Ovary (tissue), 7 donors: ENCODE measurements around a stretch of chr10.

GRCh38 chr10:70940769-70941144 lies 52.4 kb upstream of the PCBD1 start:
- PRO-cap, 7 experiments = no peak in any of the 7 experiments
- RAMPAGE, long total RNA, 2 experiments = no peak in any of the 2 experiments

- PRO-cap, 7 experiments = no peak in any of the 7 experiments
- RAMPAGE, long total RNA, 2 experiments = no peak in any of the 2 experiments
Measured at GRCh38 chr10:71234001-71234263, 21.6 kb downstream of the UNC5B start.

GRCh38 chr10:71300108-71300585 lies 18.9 kb upstream of the SLC29A3 start:
- PRO-cap, 7 experiments = no peak in any of the 7 experiments
- RAMPAGE, long total RNA, 2 experiments = no peak in any of the 2 experiments

DNA sequence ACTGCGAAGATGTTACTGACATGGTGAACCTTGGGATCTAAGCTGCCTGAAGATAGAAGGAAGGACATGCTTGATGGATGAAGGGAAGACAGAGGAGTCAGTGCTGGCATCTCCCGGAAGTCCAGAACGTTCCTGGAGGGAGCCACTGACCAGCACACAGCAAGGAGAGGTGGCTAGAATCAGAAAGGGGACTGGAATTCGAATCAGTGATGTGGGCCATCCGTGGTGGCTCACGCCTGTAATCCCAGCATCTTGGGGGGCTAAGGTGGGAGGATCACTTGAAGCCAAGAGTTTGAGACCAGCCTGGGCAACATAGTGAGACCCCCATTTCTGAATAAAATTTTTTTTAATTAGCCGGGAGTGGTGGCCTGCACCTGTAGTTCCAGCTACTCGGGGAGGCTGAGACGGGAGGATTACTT lies 5.3 kb upstream of the SLC29A3 start:
- PRO-cap, 7 experiments = peak in 2 of 7 experiments; most common plus-strand start position 124 of the sequence (in 2); most common minus-strand start position 134 of the sequence (in 2)
- RAMPAGE, long total RNA, 2 experiments = no peak in any of the 2 experiments

GRCh38 chr10:71473860-71474419 lies 77.2 kb downstream of the CDH23 start:
- PRO-cap, 7 experiments = no peak in any of the 7 experiments
- RAMPAGE, long total RNA, 2 experiments = no peak in any of the 2 experiments

GRCh38 chr10:71646031-71646804 lies 73.4 kb downstream of the C10orf105 start:
- PRO-cap, 7 experiments = no peak in any of the 7 experiments
- RAMPAGE, long total RNA, 2 experiments = no peak in any of the 2 experiments

DNA sequence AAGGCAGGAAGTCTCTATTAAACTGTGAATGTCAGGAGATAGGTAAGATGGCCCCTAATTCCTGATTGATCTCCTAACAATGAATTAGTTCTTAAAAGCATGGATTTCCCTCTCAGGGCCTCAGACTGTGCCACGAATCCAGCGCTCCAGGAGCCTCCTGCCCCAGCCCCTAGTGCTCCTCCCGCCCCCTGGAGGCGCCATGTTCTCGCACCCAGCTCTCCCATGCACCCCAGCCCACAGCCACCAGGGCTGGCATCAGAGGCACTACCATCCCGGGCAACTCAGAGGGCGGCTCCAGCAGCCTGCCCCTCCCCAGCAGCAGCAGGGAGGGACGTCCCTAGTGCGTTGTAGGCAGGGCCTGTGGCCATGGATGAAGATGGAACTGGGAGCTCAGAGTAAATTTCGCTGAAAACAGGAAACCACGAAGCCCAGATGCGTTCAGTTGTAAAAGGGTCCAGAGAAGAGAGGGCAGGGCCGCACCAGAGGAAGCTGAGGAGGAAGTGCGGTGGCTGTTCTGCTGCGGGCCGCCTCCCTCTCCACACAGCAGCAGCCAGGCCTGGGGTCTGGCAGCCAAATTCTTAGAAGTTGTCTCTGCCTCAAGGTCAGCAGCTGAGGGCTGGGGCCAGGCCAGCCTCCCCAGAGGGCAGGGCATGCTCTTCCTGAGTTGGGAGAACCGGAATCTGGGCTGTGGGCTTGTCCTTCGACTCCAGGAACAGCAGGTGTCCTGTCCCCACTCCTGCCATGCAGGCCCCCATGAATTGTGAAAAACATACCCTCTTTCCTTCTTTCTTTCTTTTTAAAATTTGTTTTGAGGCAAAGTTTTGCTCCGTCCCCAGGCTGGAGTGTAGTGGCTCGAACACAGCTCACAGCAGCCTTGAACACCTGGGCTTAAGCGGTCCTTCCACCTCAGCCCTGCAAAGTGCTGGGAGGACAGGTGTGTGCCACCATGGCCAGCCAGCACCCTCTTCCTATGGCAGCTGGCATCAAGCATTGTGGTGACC lies 24.5 kb downstream of the VSIR start:
- PRO-cap, 7 experiments = peak in 4 of 7 experiments; most common plus-strand start position 345 of the sequence (in 3); most common minus-strand start position 502 of the sequence (in 3)
- RAMPAGE, long total RNA, 2 experiments = no peak in any of the 2 experiments

GRCh38 chr10:71766433-71766677 lies 7.0 kb downstream of the VSIR start:
- PRO-cap, 7 experiments = no peak in any of the 7 experiments
- RAMPAGE, long total RNA, 2 experiments = no peak in any of the 2 experiments

DNA sequence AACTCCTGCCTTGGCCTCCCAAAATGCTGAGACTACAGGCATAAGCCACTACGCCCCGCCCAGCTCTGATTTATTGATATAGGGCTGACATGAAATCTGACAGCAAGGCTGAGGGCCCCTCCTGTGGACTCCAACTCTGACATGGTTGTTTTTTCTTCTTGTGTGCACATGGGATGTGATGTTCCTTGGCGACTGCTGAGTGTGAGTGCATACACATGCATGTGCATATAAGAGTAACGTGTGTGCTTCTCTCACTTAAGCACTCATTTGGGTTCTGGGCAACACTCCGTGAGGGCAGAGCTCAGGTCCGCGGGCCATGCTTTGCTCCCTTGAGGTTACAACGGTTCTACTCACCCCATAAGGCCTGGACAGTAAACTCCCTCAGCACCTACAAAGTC lies 33.5 kb upstream of the VSIR start:
- PRO-cap, 7 experiments = no peak in any of the 7 experiments
- RAMPAGE, long total RNA, 2 experiments = no peak in any of the 2 experiments

- PRO-cap, 7 experiments = no peak in any of the 7 experiments
- RAMPAGE, long total RNA, 2 experiments = no peak in any of the 2 experiments
Measured at GRCh38 chr10:71820167-71820679, 30.8 kb downstream of the PSAP start.

DNA sequence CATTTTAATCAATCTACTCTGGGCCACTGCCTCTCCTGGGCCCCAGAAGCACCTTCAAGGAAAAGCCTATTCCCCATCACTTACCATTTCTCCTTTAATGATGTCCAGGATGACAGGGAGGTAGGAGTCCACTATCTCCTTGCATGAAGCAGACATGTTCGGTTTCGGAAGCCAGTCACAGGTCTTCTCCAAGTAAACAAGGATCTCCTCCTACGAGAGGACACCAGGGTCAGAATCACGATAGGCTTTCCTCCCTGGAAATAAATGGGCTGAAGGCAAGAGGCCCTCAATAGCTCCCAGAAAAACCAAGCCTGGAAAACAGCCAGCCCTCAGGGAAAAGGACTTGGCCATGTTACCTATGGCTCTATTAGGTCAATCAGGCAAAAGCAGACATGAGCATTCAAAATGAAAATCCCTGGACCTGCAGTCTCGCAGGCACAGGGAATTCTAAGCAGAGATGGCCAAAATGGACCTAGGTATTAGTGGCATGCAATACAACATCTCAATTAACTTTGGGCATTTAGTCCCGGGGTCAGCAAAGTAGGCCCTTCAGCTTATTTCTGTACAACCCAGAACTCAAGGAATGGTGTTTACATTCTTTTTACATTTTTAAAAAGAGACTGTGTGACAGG lies 19.9 kb downstream of the PSAP start:
- PRO-cap, 7 experiments = no peak in any of the 7 experiments
- RAMPAGE, long total RNA, 2 experiments = no peak in any of the 2 experiments

GRCh38 chr10:71850397-71850609 lies 748 bp downstream of the PSAP start:
- PRO-cap, 7 experiments = no peak in any of the 7 experiments
- RAMPAGE, long total RNA, 2 experiments = no peak in any of the 2 experiments

- PRO-cap, 7 experiments = no peak in any of the 7 experiments
- RAMPAGE, long total RNA, 2 experiments = no peak in any of the 2 experiments
Measured at GRCh38 chr10:72011117-72011972, 47.1 kb downstream of the CHST3 start.

GRCh38 chr10:72243717-72244315 lies 27.7 kb upstream of the ASCC1 start:
- PRO-cap, 7 experiments = peak in 3 of 7 experiments; most common plus-strand start chr10:72243953 (in 1); most common minus-strand start chr10:72243989 (in 1)
- RAMPAGE, long total RNA, 2 experiments = no peak in any of the 2 experiments

DNA sequence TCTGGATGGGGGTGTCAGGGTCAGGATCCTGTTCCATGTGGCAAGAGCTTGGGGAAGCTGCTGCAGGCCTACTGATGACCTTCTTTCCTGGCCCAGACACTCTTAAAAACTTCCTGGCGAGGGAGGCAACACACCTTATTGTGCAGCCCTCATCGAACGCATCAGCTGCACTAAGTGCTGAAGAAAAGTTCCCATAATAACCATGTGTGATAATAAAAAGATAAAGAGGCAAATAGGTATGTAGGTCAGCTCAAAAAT lies 13.7 kb upstream of the DDIT4 start:
- PRO-cap, 7 experiments = no peak in any of the 7 experiments
- RAMPAGE, long total RNA, 2 experiments = no peak in any of the 2 experiments

DNA sequence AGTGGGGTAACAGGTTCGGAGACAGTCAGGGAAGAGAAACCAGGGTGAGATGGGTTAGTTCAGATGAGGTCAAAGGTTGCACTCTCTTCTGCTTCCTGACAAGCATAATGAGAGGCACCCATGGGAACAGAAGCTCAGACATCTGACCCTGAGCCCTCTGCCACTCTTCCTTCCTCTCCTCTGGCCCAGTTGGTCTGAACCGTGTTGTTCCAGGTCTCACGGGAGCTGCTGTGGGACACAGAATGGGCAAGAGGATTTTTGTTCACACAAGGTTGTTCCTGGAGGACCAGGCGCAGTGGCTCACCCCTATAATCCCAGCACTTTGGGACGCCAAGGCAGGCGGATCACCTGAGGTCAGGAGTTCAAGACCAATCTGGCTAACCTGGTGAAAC lies 38.3 kb downstream of the DNAJB12 start:
- PRO-cap, 7 experiments = no peak in any of the 7 experiments
- RAMPAGE, long total RNA, 2 experiments = no peak in any of the 2 experiments

GRCh38 chr10:72322440-72322944 lies 32.2 kb downstream of the DNAJB12 start:
- PRO-cap, 7 experiments = no peak in any of the 7 experiments
- RAMPAGE, long total RNA, 2 experiments = no peak in any of the 2 experiments

- PRO-cap, 7 experiments = peak in 5 of 7 experiments; most common plus-strand start chr10:72364562 (in 5); most common minus-strand start chr10:72364279 (in 1)
- RAMPAGE, long total RNA, 2 experiments = no peak in any of the 2 experiments
Measured at GRCh38 chr10:72364187-72364693, 9.5 kb upstream of the DNAJB12 start.

DNA sequence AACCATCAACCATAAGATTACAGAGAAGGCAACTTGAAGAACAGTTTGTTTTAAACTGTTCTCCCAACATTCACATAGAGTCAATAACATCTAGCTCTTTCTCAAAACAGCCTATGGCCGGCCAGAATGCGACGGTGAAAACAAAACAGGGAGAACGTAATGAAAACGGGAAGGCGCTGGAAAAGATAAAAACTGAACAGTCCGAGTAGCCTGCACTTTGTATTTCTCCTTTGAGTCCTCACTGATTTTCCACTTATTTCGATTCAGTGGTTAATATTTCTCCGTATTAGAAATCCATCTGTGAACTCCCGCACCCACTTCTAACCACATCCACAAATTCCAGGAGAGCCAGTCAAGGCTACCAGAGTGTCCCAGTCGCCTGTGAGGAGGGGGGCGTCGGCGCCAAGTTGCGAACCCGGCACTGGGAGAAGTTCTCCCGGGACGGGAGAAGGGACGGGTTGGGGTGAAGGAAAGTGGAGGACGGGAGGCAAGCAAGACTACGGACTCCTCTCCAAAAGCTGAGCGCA lies 500 bp downstream of the MICU1 start:
- PRO-cap, 7 experiments = peak in 5 of 7 experiments; most common plus-strand start position 104 of the sequence (in 4); most common minus-strand start position 85 of the sequence (in 1)
- RAMPAGE, long total RNA, 2 experiments = no peak in any of the 2 experiments

- PRO-cap, 7 experiments = no peak in any of the 7 experiments
- RAMPAGE, long total RNA, 2 experiments = no peak in any of the 2 experiments
Measured at GRCh38 chr10:72679645-72680187, 12.2 kb upstream of the MCU start.